MCF 10A (cell line): ENCODE data around the gene KBTBD12.

GRCh38 chr3:127701768-127702738 lies 29.3 kb downstream of the ABTB1 start:
- PRO-cap: no peak
- RRBS: no CpG with 5 or more reads among the region's 13 CpGs

GRCh38 chr3:127713824-127714708 lies 41.3 kb downstream of the ABTB1 start:
- PRO-cap: no peak
- RRBS: no CpG with 5 or more reads among the region's 17 CpGs

DNA sequence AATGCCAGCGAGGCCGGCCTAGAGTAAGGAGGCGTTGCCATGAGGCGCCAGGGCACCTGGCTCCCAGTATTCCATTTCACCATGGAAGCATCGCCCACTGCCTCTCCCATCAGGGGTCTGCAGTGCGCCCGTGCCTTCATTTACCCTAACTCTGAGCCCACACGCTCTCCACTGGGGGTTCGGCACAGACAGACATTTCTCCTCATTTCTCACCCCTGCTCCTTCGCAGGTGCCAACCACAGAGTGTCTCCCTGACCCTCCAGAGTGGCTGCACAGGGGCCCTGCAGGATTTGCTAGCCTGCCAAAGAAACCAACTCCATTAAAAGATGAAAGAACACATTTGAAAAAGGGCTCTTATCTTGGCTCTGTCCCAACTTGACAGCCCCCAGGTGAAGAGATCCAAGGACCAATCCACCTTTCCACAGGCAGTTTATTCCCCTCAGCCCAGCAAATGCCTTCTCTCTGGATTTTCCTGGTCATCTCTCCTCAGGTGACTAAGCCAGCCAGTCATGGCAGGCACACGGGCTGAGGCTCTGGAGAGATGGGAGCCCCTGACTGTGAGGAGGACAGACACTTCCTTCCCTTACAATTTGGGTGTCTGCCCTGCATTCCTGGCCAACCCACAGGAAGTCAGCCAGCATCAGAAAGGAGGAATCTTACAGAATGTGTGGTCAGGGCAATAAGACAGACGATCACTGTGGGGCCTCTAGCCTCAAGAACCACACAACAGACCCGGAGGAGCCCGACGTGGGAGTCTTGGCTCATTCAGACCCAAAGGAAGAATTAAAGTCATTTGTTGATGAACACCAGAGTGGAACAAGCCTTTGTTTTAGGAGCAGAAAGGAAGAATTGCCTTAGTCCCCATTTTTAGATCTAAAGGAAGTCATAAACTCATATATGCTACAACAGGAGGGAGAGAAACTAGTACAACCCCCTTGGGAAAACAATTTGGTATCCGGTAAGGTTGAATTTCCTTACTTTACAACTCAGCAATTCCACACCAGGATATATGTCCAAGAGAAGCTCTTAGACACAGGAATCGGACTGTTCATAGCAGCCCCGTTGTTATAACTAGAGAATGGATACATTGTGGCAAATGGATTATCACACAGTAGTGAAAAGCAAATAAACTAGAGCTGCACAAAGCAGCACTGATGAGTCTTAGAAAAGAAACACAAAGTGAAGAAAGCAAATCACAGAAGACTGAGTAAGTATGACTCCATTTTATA lies 62.0 kb downstream of the ABTB1 start:
- PRO-cap: bidirectional peak, plus-strand start at position 659 of the sequence, minus-strand start at position 580 of the sequence
- RRBS: no CpG with 5 or more reads among the region's 18 CpGs

GRCh38 chr3:127746256-127747545 lies 73.9 kb downstream of the ABTB1 start:
- PRO-cap: no peak
- RRBS: no CpG with 5 or more reads among the region's 13 CpGs

DNA sequence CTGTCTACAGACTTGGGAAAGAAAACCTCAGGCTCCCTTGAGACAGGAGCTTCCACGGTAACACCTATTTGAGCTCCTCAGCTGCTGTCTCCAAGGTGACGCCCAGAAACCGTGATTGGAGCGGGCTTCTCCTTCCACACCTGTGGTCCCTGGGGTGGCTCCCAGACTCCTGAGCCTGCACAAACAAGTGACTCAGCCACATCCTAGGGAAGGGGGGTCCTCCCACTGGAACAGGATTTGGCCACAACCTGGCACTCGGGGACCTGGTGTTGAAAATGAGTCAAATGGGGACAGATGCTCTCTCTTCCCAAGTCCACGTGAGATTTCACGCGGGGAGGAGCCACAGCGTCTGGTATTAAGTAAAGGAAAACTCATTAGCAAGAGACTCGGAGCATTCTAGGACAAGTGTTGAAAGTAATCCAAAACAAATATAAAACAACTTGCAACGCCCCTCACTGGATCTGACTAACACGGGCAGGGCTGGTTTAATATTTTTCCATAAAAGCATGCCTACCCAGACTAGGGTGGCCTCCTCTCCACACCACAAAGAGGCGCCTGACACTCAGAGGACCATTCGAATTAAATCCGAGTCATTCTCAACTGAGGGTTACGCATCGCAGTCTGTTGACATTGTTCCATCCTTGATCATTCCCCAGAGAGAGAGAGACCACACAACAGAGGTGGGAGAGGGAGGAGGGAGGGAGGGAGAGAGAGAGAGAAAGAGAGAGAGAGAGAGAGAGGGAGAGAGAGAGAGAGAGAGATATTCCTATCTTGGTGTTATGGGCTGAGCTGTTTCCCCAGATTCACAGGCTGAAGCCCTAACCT lies 74.4 kb downstream of the MGLL start:
- PRO-cap: no peak
- RRBS: no CpG with 5 or more reads among the region's 17 CpGs

- PRO-cap: no peak
- RRBS: 26% methylated on average over 1 of the region's 13 CpGs
Measured at GRCh38 chr3:127816675-127817467, 5.4 kb downstream of the MGLL start.

GRCh38 chr3:127823295-127823520 lies 893 bp upstream of the MGLL start:
- PRO-cap: bidirectional peak, plus-strand start at chr3:127823369, minus-strand start at chr3:127823217; bidirectional peak, plus-strand start at chr3:127823427, minus-strand start at chr3:127823425
- RRBS: 1% methylated on average over 14 of the region's 27 CpGs

DNA sequence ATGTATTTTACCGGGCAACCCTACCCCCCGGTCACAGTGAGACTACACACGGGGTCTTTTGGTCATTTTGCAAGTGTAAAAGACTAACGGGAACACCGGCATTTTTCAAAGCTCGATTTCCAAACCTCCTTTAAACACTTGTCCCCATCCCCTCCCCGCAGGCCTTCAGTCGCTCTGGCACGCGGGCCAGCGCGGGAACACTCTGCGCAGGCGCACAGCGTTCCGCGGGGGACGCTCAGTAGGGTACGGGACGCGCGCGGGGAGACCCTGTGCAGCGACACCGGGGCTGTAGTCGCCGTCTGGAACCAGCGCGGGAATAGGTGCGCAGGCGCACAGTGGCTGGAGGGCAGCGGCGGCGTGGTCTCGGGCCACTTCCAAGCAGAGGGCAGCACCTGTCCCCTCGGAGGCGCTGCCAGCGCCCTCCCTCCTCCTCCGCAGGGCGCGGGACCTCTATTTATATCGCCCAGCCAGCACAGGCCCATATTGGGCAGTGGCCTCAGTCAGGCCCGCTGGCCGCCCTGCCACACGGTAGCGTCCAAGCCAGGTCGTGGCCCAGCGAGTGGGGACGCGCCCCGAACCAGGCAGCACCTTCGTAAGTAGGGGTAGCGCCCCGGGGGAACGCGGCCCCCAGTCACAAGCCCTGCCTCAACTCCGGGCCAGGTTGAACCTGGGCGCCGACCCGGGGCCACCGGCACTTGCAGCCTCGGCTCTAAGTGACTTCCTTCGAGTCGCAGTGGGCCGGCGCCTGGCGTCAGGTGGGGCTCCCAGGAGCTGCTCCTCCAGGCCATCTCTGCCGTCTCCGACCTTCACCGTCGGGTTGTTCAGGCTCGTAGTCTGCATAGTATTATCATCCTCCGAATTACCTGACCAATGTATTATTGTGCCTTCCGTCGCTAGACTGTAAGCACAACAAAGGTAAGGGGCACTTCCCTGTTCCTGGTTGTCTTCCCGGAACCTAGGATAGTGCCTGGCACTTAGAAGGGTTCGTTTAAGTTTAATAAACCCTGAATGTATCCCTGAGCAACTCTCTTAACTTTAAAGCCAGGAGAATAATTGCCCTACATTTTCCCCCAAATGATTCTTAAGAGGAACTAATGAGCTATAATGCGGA lies at the start of gene KBTBD12:
KBTBD12 (plus strand) TSS at position 238 of the 1,111 bp plus-strand sequence.
- PRO-cap: no peak
- RRBS: 86% methylated on average over 9 of the region's 78 CpGs

GRCh38 chr3:128052803-128053091 lies 510 bp downstream of the SEC61A1 start:
- PRO-cap: no peak
- RRBS: 5% methylated on average over 2 of the region's 5 CpGs

- PRO-cap: no peak
- RRBS: no CpG with 5 or more reads among the region's 14 CpGs
Measured at GRCh38 chr3:128064656-128065419, 12.6 kb downstream of the SEC61A1 start.

- PRO-cap: no peak
- RRBS: no CpG with 5 or more reads among the region's 10 CpGs
Measured at GRCh38 chr3:128067178-128067769, 15.0 kb downstream of the SEC61A1 start.

DNA sequence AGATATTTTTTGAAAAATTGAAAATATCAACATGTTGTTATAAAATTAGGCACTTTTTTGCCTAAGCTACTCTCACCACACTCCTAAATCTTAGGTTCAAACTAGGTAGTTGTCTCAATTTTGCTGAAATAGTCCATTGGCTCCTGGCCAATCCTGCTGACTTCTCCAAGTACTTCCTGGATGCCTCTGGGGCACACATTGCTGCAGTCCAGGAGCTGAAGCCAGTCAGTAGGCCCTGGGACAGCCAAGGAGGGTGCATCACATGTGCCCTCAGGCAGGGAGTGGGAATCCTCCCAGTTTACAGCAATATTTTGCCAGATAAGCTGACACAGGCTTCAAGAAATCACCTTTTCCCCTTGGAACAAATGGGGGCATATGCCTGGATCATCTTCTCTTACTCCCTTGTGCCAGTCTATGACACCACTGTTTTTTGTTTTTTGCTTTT lies 144.5 kb downstream of the EEFSEC start:
- PRO-cap: no peak

- PRO-cap: no peak
- RRBS: 10% methylated on average over 16 of the region's 42 CpGs
Measured at GRCh38 chr3:128433021-128433548, 33.6 kb downstream of the DNAJB8 start.

- PRO-cap: no peak
- RRBS: 54% methylated on average over 4 of the region's 32 CpGs
Measured at GRCh38 chr3:128482674-128483639, 10.0 kb downstream of the GATA2 start.

GRCh38 chr3:128575638-128576293 lies 74.9 kb downstream of the RPN1 start:
- PRO-cap: no peak
- RRBS: no CpG with 5 or more reads among the region's 20 CpGs

- PRO-cap: bidirectional peak, plus-strand start at chr3:128649547, minus-strand start at chr3:128649308
- RRBS: no CpG with 5 or more reads among the region's 8 CpGs
Measured at GRCh38 chr3:128649241-128649870, 1.3 kb downstream of the RPN1 start.

DNA sequence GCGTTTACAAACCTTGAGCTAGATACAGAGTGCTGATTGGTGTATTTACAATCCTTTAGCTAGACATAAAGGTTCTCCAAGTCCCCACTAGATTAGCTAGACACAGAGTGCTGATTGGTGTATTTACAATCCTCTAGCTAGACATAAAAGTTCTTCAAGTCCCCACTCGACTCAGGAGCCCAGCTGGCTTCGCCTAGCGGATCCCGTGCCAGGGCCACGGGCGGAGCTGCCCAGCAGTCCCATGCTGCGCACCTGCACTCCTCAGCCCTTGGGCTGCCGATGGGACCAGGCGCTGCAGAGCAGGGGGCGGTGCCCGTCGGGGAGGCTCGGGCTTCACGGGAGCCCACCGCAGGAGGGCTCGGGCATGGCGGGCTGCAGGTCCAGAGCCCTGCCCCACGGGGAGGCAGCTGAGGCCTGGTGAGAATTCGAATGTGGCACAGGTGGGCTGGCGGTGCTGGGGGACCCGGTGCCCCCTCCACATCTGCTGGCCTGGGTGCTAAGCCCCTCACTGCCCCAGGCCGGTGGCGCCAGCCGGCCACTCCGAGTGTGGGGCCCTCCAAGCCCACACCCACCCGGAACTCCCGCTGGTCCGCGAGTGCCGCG lies 16.8 kb downstream of the RAB7A start:
- PRO-cap: no peak
- RRBS: no CpG with 5 or more reads among the region's 32 CpGs

GRCh38 chr3:128751932-128752486 lies 26.0 kb downstream of the RAB7A start:
- PRO-cap: no peak

DNA sequence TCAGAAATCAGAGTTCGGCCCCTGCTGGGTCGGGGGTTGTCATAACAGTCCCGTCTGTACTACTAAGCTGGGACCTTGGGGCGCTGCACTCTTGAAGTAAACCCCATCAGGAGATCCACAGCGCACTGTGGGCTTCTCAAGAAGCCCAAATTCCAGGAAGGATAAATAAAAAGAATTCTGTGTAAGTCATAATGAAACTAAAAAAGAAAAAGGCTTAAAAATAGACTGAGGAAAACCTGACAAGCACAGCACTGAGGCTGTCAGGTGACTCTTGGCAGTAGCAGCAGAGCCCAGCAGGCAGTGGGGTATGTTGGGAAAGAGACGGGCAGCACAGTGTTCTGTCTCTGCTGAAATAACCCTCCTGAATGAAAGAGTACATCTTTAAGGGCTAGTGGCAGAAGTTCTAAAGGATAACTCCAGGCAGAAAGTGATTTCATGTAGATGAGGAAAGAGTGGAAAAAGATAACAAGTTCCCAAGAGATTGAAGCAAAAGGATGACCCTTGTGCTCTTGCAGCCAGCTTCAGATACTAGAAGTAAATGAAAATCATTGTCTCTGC lies 74.5 kb downstream of the RAB7A start:
- PRO-cap: no peak
- RRBS: no CpG with 5 or more reads among the region's 6 CpGs

- PRO-cap: no peak
- RRBS: no CpG with 5 or more reads among the region's 6 CpGs
Measured at GRCh38 chr3:128804830-128805297, 74.6 kb upstream of the ACAD9 start.